Astrocyte (in vitro differentiated cells and primary cell): ENCODE measurements around a stretch of chr11.

DNA sequence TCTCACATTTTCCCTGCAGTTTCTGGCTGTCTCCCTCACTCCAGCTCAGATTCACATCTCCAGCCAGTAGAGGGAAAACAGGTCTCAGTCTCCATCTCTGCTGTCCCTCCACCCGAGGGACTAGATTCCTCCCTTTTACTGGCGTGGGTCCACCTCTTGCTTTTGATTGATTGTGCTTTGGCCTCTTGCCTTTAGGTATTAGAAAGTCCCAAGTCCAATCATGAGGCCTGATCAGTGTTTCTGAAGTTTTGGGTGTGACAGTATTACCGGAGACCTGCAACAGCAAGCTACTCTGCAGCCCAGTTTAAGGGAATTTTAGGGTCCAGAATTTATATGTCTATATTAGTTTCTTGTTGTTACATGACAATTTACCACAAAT lies 805.1 kb upstream of the CCDC90B start:
- PRO-cap, result no peak
- RRBS, 2 experiments, result no CpG with 5 or more reads among the region's 3 CpGs

- PRO-cap, result no peak
- RRBS, 2 experiments, result no CpG with 5 or more reads among the region's 4 CpGs
Observed at GRCh38 chr11:85643151-85643774, 4.5 kb upstream of the TMEM126A start.

GRCh38 chr11:85686307-85686589 lies 253 bp upstream of the CCDC89 start:
- PRO-cap, result no peak
- RRBS, 2 experiments, result no CpG with 5 or more reads among the region's 2 CpGs

GRCh38 chr11:85950748-85951134 lies 95.6 kb downstream of the CCDC83 start:
- PRO-cap, result no peak
- RRBS, 2 experiments, result no CpG with 5 or more reads among the region's 4 CpGs

DNA sequence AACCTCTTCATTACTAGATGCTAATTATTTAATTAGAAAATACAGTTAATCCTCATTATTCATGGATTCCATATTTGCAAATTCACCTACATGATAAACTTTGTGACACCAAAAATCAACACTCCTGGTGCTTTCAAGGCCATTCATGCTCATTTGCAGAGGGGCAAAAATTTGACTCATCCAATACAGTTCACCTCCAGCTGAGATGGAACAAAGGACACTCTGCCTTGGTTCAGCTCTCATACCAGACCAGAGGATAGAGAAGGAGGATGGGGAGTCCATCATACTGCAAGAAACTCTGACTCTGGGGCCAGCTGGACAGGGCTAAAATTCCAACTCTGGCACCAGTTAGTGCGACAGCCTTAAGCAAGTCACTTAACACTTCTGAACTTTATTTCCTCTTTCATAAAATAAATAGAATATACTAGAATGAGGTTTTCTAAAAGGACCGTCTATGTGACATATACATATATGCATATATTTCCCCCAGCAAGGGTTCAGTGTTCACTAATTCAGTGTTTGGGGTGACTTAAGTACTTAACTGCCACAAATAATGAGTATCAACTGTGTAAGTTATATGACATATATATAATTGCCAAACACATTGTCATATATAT lies 88.8 kb downstream of the PICALM start:
- PRO-cap, result no peak
- RRBS, 2 experiments, result no CpG with 5 or more reads among the region's 2 CpGs

DNA sequence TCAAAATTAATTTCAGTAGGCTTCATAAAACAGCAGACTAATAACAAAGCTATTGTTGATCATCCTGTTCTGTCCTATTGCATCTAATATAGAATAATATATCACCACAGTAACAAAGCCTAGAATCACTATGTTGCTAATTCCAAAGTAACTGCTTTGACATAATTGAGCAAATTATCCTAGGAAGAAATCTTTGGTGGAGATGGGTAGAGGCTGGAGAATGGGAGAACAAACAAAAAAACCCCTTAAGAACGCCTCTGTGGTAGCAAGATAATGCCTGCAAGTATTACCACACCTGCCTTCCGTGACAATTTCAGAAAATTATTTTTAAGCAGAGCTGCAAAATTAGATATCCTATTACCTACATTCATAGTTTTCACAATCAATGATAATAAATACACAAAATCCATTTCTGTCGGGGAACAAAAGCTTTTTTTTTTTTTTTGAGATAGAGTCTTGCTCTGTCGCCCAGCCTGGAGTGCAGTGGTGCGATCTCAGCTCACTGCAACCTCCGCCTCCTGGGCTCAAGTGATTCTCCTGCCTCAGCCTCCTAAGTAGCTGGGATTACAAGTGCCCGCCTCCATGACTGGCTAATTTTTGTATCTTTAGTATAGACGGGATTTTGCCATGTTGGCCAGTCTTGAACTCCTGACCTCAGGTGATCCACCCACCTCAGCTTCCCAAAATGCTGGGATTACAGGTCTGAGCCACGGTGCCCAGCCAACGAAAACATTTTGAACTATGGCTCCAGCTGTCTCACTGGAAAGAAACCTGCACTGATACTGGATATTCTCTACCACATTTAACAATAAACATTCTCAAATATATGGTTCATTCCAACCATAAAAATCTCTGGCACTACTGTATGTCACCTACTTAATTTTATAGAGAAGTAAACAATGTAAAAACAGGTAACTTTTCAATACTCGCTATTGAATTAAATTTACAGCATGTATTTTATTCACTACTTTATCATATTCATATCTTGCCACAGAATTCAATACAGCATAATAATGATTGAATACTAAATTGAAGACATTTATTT lies 58.7 kb downstream of the PICALM start:
- PRO-cap, result no peak
- RRBS, 2 experiments, result no CpG with 5 or more reads among the region's 11 CpGs

- PRO-cap, result no peak
- RRBS, 2 experiments, result no CpG with 5 or more reads among the region's 5 CpGs
Observed at GRCh38 chr11:86486578-86486931, 111.9 kb downstream of the CCDC81 start.

DNA sequence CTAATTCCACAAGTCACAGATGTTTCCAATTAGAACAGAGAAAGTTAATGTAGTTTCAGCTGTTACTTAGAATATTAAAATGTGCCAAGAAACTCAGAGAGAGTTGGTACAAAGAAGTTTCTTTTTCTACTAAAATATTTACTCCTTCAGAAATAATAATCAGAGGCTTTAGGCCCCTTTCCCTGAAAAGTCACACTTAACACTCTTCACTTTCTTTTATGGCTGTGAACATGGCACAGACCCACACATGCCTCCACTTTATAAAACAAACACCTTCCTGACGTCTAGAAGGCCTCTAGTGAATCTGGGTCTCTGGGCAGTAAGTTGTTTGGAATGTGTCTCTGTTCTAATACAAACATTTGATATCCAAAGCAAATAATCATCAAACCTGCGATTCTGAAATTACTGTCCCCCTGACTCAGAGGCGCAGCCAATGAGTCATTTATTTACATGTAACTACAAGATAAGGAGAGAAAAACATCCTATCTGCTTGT lies 149.2 kb downstream of the CCDC81 start:
- PRO-cap, result no peak
- RRBS, 2 experiments, result no CpG with 5 or more reads among the region's 3 CpGs

- PRO-cap, result no peak
- RRBS, 2 experiments, result no CpG with 5 or more reads among the region's 7 CpGs
Observed at GRCh38 chr11:86592715-86593886, 207.2 kb upstream of the PRSS23 start.

DNA sequence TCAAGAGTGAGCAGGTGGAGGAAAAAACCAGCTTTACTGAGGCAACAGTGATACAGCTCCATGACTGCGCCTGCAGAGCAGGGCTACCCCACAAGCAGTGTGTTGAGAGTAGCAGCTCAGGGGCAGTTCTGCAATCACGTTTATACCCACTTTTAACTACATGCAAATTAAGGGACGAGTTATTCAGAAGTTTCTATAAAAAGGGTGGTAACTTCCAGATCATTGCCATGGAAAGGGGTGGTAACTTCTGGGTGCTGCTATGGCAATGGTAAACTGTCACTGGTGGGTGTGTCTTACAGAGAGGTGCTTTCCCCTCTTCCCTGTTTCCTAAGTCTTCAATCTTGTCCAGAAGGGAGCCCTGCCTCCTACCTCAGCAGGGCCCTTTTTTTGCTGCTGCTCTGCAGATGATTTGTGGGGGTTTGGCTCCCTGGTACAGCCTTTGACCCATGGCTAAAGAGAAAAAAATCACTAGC lies 98.0 kb upstream of the PRSS23 start:
- PRO-cap, result no peak
- RRBS, 2 experiments, result no CpG with 5 or more reads among the region's 3 CpGs

DNA sequence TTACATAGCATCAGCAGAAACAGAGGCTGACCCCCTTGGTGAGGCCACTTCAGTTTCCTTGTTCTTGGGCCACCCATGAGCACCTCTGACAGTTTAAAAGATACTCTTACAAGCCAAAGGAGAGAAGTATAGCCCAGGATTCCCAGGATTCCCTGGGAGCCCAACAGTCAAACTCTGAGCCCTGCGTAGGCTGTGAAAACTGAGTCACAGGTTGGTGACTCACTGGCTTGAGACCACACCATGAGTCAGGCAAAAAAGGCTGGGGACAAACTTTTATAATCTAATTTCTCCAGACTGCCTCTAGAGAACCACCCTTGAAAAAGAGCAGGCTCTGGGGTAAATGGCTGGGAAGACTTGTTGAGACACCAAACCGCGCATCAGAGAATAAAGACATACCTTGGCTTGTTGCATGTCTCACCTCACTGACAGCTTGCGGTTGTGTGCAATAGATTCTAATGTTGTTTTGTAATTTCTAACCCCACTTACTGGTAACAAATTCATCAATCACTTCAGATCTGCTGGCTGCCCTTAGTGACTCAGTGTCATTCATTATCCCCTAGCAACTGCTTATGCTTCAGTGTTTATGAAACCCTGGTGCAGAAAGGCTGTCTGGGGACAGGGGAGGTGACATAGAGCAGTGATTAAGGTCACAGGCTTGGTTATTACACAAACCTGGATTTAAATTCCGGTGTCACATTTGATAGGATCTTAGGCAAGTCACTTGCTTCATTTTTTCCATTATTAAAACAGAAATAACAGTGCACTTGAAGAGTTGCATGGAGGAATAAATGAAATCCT lies 56.8 kb upstream of the PRSS23 start:
- PRO-cap, result bidirectional peak, plus-strand start at position 365 of the sequence, minus-strand start at position 95 of the sequence
- RRBS, 2 experiments, result no CpG with 5 or more reads among the region's 5 CpGs

DNA sequence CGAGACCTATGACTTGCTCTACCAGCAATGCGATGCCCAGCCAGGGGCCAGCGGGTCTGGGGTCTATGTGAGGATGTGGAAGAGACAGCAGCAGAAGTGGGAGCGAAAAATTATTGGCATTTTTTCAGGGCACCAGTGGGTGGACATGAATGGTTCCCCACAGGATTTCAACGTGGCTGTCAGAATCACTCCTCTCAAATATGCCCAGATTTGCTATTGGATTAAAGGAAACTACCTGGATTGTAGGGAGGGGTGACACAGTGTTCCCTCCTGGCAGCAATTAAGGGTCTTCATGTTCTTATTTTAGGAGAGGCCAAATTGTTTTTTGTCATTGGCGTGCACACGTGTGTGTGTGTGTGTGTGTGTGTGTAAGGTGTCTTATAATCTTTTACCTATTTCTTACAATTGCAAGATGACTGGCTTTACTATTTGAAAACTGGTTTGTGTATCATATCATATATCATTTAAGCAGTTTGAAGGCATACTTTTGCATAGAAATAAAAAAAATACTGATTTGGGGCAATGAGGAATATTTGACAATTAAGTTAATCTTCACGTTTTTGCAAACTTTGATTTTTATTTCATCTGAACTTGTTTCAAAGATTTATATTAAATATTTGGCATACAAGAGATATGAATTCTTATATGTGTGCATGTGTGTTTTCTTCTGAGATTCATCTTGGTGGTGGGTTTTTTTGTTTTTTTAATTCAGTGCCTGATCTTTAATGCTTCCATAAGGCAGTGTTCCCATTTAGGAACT lies 8.4 kb downstream of the PRSS23 start:
- PRO-cap, result no peak
- RRBS, 2 experiments, result no CpG with 5 or more reads among the region's 8 CpGs

GRCh38 chr11:86920748-86921598 lies 34.2 kb downstream of the FZD4 start:
- PRO-cap, result no peak
- RRBS, 2 experiments, result no CpG with 5 or more reads among the region's 6 CpGs

DNA sequence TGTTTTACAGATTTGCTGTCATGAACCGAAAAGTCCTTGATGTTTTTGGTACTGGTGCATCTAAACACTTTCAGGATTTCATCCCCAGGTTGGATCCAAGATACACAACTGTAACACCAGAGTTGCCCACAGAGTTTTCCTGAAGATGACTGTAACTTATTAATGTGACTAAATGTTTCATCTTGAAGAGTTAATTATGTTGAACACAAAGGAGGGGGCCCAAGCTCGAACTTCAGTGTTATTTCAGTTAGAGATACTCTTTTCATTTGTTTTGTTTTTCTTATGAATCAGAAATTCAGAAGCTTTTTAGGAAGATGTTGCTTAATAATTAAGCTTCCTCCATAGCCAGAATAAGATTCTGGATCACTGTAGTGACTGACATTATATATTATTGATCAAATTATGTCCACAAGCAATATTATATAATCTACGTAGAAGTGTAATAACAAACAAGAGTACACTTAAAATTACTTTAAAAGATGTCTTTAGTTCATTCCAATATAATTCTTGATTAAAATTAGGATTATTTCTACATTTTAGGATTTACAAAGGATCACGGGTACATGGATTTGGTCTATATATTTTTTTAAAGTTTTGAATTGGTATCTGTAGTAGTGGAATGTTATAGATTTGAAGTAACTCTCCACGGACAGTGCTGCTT lies 283.6 kb downstream of the TMEM135 start:
- PRO-cap, result no peak
- RRBS, 2 experiments, result no CpG with 5 or more reads among the region's 5 CpGs

- PRO-cap, result no peak
- RRBS, 2 experiments, result no CpG with 5 or more reads among the region's 8 CpGs
Observed at GRCh38 chr11:88338306-88338736, 785 bp upstream of the CTSC start.

DNA sequence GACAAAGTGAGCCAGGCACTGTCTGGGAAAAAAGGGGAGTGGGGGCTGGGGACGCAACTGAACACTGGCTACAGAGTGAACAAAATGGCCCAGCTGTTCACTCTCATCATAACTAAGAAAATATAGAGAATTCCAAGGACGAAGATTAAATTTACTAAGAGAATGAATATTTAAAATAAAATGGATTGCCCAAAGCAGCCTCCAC lies 434.1 kb upstream of the FAT3 start:
- PRO-cap, result no peak
- RRBS, 2 experiments, result no CpG with 5 or more reads among the region's 2 CpGs

DNA sequence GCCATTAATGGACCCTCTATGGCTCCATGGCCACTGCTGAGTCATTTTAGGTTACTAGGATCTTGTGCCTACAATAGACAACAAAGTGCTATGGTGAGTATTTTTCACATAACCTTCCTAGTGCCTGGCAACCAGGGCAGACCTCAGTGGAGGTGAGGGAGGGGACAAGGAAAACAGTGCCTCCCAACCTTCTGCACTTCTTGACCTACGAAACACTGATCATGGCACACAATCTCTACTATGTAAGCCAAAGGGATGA lies 242.5 kb upstream of the FAT3 start:
- PRO-cap, result no peak
- RRBS, 2 experiments, result no CpG with 5 or more reads among the region's 1 CpG

GRCh38 chr11:93176821-93177548 lies 20.8 kb downstream of the SLC36A4 start:
- PRO-cap, result no peak
- RRBS, 2 experiments, result no CpG with 5 or more reads among the region's 14 CpGs

GRCh38 chr11:93236800-93237090 lies 39.0 kb upstream of the SLC36A4 start:
- PRO-cap, result no peak
- RRBS, 2 experiments, result no CpG with 5 or more reads among the region's 4 CpGs

DNA sequence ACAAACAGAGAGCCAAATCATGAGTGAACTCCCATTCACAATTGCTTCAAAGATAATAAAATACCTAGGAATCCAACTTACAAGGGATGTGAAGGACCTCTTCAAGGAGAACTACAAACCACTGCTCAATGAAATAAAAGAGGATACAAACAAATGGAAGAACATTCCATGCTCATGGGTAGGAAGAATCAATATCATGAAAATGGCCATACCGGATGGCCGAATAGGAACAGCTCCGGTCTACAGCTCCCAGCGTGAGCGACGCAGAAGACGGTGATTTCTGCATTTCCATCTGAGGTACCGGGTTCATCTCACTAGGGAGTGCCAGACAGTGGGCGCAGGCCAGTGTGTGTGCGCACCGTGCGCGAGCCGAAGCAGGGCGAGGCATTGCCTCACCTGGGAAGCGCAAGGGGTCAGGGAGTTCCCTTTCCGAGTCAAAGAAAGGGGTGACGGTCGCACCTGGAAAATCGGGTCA lies 90.3 kb downstream of the DEUP1 start:
- PRO-cap, result no peak
- RRBS, 2 experiments, result no CpG with 5 or more reads among the region's 20 CpGs